Endodermal cell (in vitro differentiated cells): ENCODE data around the genes SUCLG2 and MDFIC2.

- PRO-cap, result no peak
Measured at GRCh38 chr3:67653418-67653909, 948 bp downstream of the SUCLG2 start.

GRCh38 chr3:67654496-67655172 is at the start of gene SUCLG2:
Gene SUCLG2, minus strand, starts transcription at chr3:67654612.
- PRO-cap, result bidirectional peak, plus-strand start at chr3:67654711, minus-strand start at chr3:67654611

DNA sequence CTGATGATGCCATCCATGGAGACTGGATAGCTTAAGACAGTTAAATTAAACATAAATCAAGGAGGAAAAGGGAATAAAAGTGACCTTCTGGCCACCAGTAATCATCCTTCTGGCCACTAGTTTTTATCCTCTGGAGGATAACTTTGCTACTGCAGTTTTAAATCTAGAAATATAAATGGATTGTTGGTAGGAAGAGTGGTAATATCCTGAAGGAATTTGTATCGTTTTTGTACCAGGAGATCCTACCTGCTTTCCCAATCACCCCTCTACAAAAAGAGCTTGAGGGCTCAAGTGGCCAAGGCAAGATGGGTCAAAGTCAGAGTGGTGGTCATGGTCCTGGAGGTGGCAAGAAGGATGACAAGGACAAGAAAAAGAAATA is 297.0 kb downstream of the TAFA4 start:
- PRO-cap, result no peak

DNA sequence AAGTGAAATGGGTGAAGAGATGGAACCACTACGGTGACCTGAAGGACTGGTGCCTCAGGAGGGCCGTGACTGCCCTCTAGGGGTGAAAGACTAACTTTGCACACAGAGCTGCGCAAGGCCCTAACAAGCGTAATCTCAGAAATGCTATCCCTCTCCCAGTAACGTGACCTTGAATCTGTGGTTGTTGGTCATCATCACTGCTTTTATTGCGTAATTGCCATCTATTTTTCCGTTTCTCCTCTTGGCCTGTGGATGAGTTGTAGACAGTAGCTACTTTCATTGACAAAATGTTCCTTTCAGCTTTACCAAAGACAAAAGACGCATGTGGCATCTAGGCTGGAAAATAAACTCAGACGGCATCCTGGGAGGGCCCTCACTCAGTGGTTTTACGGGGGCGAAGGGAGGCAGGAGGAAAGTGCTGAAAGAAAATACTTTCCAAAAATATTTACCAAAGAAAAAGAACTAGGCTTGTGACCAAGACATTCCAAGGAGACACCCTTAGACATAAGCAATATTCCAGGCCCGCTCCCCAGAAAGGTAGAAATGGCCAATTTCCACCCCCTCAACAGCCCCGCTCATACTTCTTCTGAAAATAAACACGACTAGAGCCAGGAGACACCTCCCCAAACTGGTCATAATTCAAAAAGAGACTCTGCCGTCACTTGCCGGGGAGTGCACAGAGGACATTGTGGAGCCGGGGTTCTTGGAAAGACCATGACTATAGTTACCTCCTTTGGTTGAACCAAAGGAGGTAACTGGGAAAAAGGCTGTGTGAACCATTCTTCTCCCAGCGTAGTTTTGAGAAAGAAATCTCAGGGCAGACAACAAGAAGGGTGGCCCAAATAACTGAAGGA is 79.2 kb downstream of the FRMD4B start:
- PRO-cap, result no peak

- PRO-cap, result no peak
Measured at GRCh38 chr3:69738844-69739408, 338 bp upstream of the MITF start.

DNA sequence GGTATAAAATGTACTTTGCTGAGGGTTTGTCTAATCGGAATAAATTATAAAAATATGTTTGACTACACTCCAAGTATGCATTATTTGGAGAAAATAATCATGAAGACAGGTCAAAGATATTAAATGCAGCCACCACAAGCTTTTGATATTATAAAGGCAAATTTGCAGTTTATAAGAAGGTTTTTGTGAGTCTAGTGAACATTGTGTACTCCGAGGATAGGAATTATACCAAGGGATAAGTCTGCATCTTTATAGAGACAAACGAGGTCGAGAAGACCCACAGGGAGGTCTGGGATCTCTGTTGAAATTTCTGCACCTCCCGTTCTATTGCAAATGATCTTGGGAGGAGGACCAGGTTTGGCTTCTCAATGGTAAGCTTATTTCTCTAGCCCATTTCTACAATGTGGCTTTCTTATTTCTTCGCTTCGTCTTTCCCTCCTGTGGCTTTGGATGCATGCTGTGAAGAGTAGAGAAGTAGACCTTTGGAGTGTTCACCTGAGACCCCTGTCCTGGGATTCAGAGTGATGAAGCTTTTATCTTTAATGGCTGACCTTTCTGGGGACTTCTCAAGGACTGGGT is 7.4 kb downstream of the MITF start:
- PRO-cap, result no peak

- PRO-cap, result no peak
Measured at GRCh38 chr3:69762439-69762969, 23.2 kb downstream of the MITF start.

DNA sequence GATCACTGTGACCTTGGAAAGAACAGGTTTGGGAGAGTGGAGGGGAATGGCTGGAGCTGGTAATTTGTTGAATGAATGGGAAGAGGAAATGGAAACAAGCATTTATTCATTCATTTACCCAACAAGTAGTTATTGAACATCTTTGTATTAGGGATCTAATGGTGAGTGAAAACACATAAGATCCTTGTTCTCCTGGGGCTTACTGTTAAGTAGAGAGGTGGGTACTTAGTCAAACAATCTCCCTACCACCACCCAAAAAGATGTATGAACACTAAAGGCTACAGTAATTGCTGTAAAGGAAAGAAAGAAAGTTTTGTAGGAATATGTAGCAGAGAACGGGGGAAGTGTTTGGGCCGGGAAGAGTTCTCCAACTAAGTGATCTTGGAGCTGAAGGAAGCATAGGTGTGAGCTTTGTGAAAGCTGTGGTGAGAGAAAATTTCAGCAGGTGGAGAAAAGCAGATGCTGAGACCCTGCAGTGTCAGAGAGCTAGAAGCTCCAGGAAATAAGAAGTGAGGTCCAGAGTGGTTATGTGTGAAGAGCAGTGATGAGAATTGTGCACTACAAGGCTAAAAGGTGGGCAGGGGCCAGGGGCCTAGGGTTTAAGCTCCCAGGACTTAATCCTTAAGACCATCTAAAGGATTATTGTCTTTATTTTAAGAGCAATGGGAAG is 159.6 kb downstream of the MITF start:
- PRO-cap, result no peak

DNA sequence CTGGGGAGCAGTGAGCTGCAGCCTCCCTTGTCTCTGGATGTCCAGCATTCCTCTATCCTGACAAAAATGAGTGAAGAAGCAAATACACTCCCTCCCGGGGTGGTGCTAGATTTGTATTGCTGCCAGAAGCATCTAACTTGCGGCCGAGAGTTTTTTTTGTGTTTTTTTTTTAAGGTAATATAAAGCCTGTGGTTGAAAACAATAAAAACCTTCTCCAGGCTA is at the start of gene MDFIC2:
MDFIC2 (minus strand) TSS at position 54 of the 222 bp plus-strand sequence.
- PRO-cap, result no peak

GRCh38 chr3:70977747-70978292 is 605.7 kb downstream of the FOXP1 start:
- PRO-cap, result no peak

- PRO-cap, result no peak
Measured at GRCh38 chr3:70981504-70982137, 601.9 kb downstream of the FOXP1 start.

DNA sequence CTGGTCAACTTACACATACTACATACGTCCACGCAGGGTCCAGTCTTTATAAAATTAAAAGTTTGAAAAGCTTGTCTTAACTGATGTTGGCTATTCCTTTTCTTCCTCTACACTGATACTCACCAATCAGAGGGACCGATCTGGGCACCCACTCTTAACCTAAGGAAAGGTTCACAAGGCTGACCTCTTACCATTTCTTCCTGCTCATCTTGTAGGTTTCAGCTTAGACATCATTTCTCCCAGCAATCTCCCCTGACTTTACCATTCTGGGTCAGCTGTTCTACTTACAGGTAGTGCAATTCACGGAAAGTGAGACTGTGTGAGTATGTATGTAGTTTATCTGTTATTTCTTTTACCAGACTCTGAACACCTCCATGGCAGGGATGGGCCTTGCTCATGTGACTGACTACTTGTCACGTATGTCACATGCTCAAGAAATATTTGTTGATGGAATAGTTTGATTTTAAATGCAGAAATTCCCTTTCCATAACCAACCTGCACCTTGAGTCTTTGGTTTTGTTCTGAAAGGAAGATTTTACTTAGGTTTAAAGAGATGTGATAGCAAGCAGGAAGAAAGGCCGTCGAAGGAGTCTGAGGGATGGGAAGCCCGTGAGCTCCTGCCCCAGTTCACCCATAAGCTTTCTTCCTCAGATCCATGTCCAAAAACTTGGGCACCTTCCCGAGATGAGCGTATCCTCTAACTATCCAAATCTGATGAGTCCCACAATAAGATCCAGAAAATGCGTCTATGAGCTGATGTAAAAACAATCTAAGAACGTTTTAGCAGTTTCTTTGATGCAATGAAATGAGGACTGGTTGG is 599.2 kb downstream of the FOXP1 start:
- PRO-cap, result no peak

- PRO-cap, result no peak
Measured at GRCh38 chr3:71046755-71047175, 536.8 kb downstream of the FOXP1 start.

- PRO-cap, result no peak
Measured at GRCh38 chr3:71068010-71068604, 515.4 kb downstream of the FOXP1 start.

DNA sequence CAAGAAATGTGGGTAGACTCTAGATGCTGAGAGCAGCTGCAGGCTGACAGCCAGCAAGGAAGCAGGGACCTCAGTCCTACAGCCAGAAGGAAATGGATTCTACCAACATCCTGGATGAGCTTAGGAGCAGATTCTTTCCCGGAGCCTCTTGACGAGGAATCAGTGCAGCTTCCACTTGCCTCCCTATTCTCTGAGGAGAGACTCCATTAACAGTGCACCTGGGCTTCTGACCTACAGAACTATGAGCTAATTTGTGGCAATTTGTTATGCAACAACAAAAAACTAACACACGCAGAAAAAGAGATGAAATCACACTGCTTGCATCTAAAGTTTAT is 441.0 kb downstream of the FOXP1 start:
- PRO-cap, result no peak

DNA sequence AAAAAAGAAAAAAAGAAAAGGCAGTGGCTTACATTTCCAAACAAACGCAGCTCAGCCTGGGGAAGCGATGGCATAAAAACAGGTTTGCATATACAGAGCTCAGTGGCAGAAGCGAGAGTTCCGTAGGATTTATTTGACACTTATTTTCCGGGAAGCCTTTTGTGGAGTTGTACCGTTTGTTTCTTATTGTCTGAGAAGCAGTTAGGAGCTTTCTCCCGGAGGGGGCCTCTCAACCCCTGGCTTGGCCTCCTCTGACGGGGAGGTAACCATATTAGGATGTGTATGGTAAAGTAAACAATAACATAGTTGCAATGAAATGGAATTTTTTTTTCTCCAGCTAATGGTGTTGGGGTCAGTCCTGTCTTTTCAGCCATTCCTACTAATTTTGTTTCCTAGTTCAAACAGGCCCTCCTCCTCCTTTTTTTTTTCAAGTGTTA is 338.5 kb downstream of the FOXP1 start:
- PRO-cap, result no peak

- PRO-cap, result no peak
Measured at GRCh38 chr3:71245852-71246580, 337.5 kb downstream of the FOXP1 start.

DNA sequence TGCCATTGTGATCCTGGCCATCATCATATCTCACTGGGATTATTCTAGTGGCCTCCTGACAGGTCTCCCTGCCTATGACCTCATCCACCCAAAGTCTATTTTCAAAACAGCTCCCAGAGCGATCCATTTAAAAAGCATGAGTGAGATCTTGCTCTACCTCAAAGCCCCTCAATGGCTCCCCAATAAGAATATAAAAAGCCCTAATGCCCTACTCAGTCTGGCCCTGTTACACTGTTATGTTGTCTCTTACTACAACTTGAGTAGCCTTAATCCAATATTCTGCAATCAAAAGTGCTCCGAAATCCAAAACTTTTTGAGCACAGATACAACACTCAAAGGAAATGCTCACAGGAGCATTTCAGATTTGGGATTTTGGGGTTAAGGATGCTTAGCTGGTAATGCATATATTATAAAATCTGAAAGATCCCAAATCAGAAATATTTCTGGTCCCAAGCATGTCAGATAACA is 293.1 kb downstream of the FOXP1 start:
- PRO-cap, result no peak

GRCh38 chr3:71372291-71372810 is 211.2 kb downstream of the FOXP1 start:
- PRO-cap, result no peak

- PRO-cap, result no peak
Measured at GRCh38 chr3:71454798-71455624, 128.5 kb downstream of the FOXP1 start.